HGPS cell (cell line): Measurements from ENCODE around the genes CALML4 and ITGA11.

- RRBS = no CpG with 5 or more reads among the region's 6 CpGs
Measured at GRCh38 chr15:67061998-67062912, 3.1 kb upstream of the SMAD3 start.

GRCh38 chr15:67103077-67104099 lies 38.0 kb downstream of the SMAD3 start:
- RRBS = no CpG with 5 or more reads among the region's 16 CpGs

- RRBS = no CpG with 5 or more reads among the region's 10 CpGs
Measured at GRCh38 chr15:67130829-67131373, 65.5 kb downstream of the SMAD3 start.

- RRBS = 81% methylated on average over 5 of the region's 20 CpGs
Measured at GRCh38 chr15:67137672-67138688, 72.6 kb downstream of the SMAD3 start.

DNA sequence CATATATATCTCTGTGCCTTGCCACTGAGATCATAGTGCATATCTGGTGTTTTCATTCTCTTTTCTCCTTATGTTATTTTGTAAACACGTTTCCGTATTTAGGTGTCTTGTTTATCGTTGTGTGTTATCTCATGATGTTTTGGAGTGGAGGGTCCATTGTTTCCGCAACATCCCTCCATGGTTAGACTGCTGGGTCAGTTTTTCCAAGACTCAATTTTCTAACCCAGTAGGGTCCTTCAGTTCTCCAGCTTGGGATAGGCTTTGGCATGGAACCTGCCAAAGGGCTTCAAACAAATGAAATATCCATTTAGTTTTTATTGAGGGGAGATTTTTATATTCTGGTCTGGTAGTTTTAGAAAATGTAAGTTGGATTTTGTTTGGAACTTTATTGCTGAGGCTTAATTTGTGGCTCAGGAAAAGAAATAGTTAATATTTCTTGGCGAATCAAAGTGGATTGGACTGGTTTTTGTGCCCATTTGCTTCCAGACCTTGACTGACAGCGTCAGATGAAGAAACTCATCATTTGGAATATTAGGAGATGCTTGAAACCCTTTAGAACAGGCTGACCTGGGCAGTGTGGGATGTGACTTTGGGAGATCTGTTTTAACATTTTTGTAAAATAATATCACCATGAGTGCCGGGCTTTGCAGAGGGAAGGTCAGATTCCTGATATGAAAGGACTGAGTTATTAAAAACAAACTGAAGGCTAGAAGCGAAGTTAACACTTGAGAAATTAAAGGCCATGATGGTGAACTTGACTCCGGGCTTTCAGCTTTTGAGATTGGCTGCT lies 83.1 kb downstream of the AAGAB start:
- RRBS = 98% methylated on average over 2 of the region's 9 CpGs

DNA sequence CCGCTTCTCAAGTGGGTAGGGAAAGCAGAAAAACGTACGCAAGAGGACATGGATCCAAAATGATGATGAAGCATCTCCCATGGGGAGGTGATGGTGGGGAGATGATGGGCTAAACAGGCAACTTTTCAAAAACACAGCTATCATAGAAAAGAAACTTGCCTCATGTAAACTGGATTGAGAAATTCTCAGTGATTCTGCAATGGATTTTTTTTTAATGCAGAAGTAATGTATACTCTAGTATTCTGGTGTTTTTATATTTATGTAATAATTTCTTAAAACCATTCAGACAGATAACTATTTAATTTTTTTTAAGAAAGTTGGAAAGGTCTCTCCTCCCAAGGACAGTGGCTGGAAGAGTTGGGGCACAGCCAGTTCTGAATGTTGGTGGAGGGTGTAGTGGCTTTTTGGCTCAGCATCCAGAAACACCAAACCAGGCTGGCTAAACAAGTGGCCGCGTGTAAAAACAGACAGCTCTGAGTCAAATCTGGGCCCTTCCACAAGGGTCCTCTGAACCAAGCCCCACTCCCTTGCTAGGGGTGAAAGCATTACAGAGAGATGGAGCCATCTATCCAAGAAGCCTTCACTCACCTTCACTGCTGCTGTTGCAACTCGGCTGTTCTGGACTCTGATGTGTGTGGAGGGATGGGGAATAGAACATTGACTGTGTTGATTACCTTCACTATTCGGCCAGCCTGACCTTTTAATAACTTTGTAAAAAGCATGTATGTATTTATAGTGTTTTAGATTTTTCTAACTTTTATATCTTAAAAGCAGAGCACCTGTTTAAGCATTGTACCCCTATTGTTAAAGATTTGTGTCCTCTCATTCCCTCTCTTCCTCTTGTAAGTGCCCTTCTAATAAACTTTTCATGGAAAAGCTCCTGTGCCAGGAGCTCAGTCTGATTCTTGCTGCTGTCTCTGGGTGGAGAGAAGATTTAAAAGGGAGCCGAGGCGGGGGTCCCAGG lies 59.9 kb downstream of the AAGAB start:
- RRBS = no CpG with 5 or more reads among the region's 9 CpGs

DNA sequence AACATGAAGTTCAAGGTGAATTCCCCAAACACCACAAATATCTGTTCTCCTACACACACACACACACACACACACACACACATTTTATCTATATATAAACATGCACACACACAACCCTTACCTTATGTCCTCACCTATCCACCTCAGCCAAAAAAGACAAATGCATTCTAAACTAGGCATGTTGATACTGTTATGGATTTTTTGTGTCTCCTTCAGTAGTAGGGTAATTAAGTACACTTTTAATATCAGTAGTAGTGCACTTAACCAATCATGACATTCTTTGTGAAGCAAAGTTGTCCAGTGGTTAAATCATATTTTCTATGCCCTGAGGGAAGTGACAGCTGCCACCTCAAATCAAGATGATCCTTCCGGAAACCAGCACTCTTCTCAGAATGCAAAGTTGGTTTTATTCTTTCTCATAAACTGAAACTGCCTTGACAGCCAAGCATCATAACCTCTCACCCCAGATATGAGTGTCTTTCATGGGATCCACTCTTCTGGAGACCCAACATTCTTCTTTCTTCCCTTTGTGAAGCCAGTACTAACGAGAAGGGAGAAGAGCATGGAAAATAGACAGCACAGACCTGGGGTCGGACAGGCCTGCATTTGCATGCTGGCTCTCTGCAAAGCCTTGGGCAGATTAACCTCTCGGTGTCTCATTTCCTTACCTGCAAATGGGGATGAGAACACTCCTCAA lies 13.3 kb downstream of the AAGAB start:
- RRBS = no CpG with 5 or more reads among the region's 4 CpGs

- RRBS = 4% methylated on average over 6 of the region's 30 CpGs
Measured at GRCh38 chr15:67820796-67821320, 4.5 kb upstream of the SKOR1 start.

GRCh38 chr15:67840224-67841171 lies 15.2 kb downstream of the SKOR1 start:
- RRBS = no CpG with 5 or more reads among the region's 57 CpGs

- RRBS = no CpG with 5 or more reads among the region's 12 CpGs
Measured at GRCh38 chr15:67943709-67944592, 110.2 kb upstream of the PIAS1 start.

- RRBS = 2% methylated on average over 17 of the region's 31 CpGs
Measured at GRCh38 chr15:68054682-68055141, 597 bp downstream of the PIAS1 start.

GRCh38 chr15:68205082-68205721 lies at the start of gene CALML4:
Gene CALML4 (minus strand): TSS chr15:68205332.
- RRBS = 55% methylated on average over 4 of the region's 18 CpGs

DNA sequence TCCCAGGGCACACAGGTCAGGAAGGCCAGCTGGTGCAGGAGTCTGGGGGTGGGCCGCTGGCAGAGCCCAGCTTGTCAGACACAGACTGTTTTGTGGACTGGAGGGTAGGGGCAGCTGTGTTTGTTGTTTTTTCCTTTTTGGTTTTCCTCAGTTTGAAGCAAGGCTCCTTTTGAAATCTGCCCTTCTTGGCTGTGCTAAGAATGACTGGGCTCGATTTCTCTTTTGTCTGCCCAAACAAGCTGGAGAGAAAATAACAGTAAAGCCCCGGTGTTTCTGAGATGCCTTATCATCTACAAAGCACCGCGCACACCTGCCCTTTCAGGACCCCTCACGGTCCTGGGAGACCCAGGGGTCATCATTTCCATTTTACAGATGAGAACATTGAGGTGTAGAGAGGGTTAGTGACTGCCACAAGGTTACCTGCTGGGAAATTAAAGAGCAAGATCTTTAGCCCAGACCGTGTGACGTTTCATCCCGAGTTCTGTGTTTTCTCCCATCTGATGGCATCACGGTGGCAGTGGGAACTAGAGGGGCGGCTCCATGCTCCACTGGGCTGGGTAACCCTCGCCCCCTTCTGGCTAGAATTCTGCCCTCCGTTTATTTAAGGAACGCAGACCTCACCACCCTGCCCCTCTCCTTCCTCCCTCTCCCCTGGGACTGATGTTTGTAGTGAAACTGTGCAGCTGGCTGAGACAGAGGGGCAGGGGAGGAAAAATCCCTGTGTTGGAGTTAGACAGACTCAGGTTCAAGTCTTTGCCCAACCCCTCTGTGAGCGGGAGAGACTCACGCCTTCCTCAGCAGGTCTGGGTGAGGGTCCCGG lies 65.8 kb downstream of the ITGA11 start:
- RRBS = no CpG with 5 or more reads among the region's 17 CpGs

- RRBS = 2% methylated on average over 28 of the region's 70 CpGs
Measured at GRCh38 chr15:68431503-68432557, at the start of gene ITGA11. Gene ITGA11 (minus strand): TSS chr15:68432163.

- RRBS = no CpG with 5 or more reads among the region's 4 CpGs
Measured at GRCh38 chr15:68483033-68483528, 51.1 kb upstream of the ITGA11 start.

- RRBS = no CpG with 5 or more reads among the region's 5 CpGs
Measured at GRCh38 chr15:68599619-68600170, 20.9 kb downstream of the CORO2B start.

DNA sequence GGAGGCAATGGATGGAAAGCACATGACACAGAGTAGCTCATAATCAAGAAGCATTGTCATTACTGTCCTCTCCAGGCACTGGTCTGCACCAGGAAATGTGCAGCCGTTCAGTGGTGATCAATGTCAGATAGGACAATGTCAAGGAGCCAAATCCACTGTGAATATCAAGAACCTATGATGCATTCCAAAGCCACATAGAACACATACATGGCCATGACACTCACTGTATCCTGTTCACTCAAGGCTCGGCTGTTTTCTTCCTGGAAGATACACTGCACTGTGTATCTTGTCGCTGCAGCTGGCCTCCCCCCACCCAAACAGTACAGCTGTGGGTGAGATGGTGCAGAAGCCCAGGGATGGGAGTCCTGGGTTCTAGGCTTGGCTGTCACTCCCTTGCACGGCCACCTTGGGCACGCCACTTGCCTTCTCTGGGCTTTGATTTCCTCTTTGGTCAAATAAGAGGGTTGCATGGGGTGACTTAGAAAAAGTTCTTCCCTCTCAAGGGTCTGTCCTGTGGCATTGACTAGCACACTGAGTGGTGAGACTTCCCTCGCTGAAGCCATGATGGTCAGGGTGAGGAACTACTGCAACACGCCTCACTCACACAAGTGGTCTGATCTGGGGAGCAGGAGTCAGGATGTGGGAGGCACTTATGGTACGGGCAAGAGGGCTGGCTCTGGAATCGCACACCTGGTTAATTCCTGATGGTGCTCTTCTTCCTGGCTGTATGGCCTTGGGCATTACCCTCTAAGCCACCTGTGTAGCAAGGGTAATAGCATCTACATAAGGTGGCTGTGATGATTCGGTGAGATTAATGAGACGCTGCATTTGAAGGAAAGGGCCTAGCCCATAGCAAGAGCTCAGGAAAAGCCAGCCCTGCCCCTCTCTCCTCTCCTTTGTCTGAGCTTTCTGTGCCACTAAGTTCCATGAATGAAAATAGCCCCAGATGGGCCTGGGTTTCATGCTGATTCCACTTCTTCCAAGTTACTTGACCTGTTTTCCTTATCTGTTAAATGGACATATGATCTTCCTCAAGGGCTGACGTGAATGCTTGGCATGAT lies 44.1 kb downstream of the ANP32A start:
- RRBS = no CpG with 5 or more reads among the region's 12 CpGs

DNA sequence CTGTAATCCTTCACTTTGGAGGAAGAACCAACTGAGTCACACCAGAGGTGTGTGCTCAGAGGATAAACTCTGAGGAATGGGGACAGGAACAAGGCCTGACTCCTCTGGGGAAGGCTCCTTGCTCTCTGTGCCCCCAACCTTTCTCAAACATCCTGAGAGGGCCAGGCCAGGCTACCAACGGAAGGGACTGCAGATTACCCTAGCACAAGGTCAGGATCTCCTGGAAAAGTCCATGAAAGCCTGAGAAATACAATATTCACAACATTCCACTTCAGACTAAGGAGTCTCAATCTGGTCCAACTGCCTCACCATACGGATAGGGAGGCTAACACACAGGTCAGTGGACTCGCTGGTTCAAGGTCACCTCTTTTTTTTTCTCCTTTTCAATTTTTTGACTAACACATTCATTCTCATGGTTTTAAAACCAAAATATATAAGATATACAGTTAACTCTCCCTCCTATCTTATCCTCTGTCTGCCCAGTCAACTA lies 18.9 kb downstream of the ANP32A start:
- RRBS = no CpG with 5 or more reads among the region's 3 CpGs

- RRBS = 3% methylated on average over 8 of the region's 27 CpGs
Measured at GRCh38 chr15:68819371-68819688, 1.4 kb downstream of the ANP32A start.

DNA sequence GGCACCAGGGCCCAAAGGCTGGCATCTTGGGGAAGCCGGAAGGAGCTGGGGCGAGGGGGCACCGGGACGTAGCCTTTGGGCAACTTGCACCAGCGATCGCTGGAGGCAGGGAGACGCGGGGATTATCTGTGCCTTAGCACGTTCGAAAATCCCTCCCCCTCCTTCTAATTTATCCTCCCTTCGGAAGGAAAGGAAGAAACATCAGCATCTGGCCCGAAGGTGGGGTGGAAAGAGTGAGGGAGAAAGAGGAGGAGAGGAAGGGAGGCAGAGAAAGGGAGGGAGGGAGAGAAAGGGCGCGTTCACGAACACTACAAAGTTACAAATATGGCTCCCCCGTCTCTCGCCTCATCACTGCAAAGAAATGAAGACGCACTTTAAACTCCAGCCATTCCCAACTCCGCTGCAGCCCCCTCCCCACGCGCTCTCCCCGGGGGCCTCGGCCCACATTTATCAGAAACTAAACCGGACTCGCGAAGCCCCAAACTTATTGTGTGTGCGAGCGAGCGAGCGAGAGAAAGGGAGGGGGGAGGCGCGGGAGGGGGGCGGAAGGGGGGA lies 929 bp downstream of the ANP32A start:
- RRBS = 4% methylated on average over 1 of the region's 33 CpGs